Subcutaneous preadipocyte (primary cell): ENCODE results near the gene CYP2J2.

DNA sequence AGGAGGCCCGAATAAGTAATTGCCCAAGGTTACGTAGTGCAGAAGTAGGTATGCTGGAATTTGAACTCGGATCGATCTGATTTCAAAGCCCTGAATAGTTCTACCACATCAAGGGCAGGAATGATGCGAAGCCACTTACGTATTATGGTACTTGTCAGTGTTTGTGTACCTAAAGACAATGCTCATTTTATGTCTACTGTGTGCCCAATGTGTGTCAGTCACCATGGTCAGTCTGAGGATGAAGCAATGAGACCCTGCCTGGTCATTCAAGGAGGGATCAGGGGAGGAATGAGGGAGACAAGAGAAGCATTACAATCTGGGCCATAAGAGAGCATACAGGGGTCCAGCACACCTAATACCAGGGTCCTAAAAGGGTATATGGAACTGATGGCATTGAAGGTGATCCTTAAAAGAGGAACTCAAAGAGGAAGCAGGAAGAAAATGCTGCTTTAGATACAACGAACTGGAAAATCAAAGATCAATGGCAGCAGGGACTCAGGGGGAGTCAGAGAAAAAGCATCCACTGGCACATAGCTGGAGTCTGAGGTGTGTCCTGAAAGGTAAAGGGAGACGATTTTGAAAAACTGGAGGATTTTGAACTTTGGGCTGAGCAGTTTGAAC lies 389.1 kb downstream of the PLPP3 start:
- CAGE, long polyA plus RNA, result no peak

GRCh38 chr1:56413286-56414129 lies 165.9 kb downstream of the PLPP3 start:
- CAGE, long polyA plus RNA, result no peak

- CAGE, long polyA plus RNA, result no peak
These were observed 31.1 kb downstream of the PLPP3 start for GRCh38 chr1:56547955-56548988.

- CAGE, long polyA plus RNA, result no peak
These were observed 2.5 kb downstream of the PLPP3 start for GRCh38 chr1:56576844-56577240.

- CAGE, long polyA plus RNA, result no peak
These were observed 824 bp downstream of the PLPP3 start for GRCh38 chr1:56578518-56578960.

- CAGE, long polyA plus RNA, result no peak
These were observed 1.0 kb upstream of the PRKAA2 start for GRCh38 chr1:56644150-56644454.

- CAGE, long polyA plus RNA, result no peak
These were observed 53.5 kb downstream of the C8A start for GRCh38 chr1:56907748-56908917.

GRCh38 chr1:56919569-56920174 lies 46.1 kb downstream of the C8B start:
- CAGE, long polyA plus RNA, result no peak

DNA sequence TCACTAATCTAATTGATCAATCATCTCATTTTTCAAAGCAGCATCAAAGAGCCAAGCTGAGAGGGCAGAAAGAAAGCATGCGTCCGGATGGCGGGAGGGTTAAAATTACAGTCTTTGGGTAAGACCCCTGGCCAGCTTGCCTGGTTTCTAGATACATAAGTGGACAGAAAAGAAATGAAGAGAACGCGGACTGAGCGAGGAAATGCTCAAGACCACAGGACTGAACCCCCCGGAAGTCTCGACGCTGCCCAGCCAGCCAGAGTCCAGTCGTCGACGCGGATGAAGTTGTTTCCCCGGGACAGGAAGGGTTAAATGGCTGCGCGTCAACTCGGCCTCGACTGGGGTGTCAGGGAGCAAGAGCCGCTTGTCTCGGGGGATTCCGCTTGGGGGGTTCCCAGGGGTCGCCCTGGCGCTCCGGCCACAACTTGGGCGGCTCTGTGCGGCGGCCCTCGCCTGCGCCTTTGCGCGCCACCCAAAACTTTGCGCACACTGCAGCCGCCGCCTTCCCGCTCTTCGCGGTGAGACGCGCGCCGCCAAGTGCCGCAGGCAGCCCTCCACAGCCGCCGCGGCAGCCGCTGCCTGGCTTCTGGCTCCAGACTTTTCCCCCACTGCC lies 297.0 kb downstream of the OMA1 start:
- CAGE, long polyA plus RNA, result no peak

- CAGE, long polyA plus RNA, result no peak
These were observed 65.9 kb downstream of the OMA1 start for GRCh38 chr1:58480539-58481108.

GRCh38 chr1:58545372-58545633 lies 1.2 kb downstream of the OMA1 start:
- CAGE, long polyA plus RNA, result no peak

GRCh38 chr1:58659358-58660097 lies 40.3 kb downstream of the MYSM1 start:
- CAGE, long polyA plus RNA, result no peak

- CAGE, long polyA plus RNA, result no peak
These were observed 9.6 kb upstream of the JUN start for GRCh38 chr1:58793424-58793789.

DNA sequence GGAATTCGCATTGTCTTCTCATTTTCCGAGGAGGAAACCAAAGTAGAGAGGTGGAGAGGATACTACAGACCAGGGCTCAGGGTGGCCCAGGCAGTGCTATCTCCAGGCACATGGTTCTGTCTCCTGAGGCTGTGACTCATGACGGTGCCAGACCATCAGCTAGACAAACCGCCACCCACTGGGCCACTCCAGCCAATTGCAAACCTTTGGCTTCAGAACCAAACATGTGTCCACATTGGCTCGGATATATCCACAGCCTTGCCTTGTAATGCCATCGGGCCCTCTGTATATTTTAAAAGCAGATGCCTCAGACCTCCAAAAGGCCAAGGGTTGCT lies 224.8 kb upstream of the JUN start:
- CAGE, long polyA plus RNA, result no peak

DNA sequence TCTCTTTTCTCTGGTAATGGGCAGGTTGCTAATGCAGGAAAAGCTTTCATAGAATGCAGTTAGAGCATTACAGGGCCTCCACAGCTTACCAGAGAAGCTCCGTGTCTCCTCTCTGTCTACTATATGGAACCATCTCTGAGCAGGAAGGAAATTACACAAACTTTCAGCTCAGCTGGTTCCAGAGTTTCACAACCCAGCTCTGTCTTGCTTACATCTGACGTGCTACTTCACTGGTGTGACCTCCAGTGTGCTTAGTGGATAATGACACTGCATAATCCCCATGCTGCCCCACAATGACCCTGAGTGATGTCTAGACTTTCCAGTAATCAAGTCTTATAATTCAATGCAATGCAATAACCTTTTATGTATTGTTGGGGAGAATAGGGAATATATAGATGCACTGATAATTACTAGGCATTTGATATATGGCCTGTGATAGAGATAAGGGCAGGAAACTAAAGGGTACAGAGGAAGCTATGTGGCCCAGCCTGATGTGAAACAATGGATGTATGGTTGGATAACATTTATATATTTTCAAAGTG lies 4.2 kb upstream of the FGGY start:
- CAGE, long polyA plus RNA, result no peak

GRCh38 chr1:59515253-59515816 lies 218.4 kb downstream of the FGGY start:
- CAGE, long polyA plus RNA, result no peak

DNA sequence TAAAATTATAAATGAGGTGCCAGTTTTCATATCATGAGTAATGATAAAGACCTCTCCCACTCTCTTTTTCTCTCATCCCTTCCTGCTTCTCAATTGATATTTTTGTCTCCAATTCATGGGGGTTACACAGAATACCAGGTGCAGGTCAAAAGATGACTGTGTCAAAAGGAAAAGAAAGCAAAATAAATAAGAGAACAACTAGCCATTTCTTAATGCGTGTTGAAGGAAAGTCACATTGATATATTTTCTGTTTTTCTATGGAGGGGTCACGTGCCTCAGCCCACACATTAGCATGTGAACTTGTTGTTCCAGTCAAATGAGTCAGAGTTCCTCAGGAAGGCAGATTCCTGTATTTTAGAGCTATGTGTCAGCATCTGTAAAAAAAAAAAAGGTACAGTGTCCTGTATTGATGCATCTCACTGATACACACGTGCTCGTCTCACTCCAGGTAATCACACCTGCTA lies 64.2 kb upstream of the HOOK1 start:
- CAGE, long polyA plus RNA, result no peak

GRCh38 chr1:59814189-59814719 lies 495 bp upstream of the HOOK1 start:
- CAGE, long polyA plus RNA, result no peak

- CAGE, long polyA plus RNA, result no peak
These were observed 5.3 kb downstream of the CYP2J2 start for GRCh38 chr1:59921140-59921729.

DNA sequence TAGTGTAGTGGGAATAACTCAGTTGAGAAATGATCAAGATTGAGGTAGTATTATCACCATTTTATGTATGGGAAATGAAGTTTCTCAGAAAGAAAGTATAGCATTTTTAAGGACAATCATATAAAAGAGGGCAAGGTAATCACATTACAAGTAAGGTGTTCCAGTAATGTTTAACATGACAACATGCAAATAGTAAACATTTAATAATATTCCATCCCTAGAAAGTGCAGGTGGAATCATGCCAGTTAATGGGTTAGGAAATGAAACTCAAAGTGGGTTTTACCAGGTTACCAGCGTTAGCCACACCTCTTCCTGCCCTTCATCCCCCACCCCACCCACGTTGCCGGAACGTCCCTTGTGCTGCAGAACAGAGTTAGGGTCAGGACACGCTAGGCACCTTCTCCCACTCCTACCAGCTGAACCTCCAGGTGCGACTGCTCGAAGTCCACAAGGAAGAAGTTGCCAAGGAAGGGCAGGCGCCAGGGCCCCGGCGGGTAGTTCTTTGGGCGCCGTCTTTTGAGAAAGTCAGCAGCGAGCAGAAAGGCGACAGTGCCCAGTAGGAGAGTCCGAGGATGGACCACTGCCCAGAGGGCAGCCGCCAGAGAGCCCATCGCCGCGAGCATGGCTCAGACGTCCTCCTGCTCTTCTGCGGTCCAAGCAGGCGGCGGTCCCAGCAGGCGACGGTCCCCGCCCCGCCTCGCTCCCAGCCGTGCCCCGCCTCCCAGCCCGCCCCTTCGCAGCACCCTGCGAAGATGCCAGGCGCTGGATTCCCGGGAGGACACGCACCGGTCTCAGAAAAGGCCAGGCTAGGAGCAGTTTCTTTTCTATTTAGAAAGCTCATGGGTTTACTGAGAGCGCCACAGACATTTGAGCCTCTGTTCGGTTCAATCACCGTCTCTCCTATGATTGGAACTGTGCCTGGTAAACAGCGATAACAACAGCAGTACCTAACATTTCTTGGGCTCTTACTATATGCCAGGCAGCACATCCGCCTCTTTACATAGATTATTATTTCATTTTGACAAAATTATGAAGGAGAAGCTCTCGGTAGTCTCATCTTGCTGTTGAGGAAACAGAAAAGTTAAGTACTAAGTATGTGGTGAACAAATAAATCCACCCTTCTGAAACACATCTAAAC lies at the start of gene CYP2J2:
CYP2J2 (minus strand) TSS at position 650 of the 1,138 bp plus-strand sequence.
- CAGE, long polyA plus RNA, result no peak